K562 (cell line): Measurements from ENCODE around the gene TRAF3IP1.

DNA sequence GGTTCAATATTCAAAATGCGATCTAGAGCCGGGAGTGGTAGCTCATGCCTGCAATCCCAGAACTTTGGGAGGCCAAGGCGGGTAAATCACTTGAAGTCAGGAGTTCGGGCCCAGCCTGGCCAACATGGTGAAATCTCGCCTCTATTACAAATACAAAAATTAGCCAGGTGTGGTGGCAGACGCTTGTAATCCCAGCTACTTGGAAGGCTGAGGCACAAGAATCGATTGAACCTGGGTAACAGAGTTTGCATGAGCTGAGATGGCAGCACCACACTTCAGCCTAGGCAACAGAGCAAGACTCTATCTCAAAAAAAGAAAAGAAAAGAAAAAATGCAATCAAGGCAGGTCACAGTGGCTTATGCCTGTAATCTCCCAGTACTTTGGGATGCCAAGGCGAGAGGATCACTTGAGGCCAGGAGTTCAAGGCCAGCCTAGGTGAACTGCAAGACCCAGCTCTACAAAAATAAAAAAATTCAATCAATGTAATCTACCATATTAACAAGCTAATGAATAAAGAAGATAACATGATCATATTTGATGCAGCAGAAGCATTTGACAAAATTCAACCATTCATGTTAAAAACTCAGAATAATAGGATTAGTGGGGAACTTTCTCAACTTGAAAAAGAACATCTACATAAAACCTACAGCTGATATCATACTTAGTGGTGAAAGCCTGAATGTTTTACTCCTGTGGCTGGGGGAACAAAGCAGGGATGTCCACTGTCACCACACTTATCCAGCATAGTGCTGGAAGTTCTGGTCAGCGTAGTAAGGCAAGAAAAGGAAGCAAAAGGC is 11.8 kb upstream of the ESPNL start:
- RAMPAGE, long total RNA: no peak
- RRBS: no CpG with 5 or more reads among the region's 9 CpGs
PRO-cap:
- standard: no peak
- CoPRO, capped RNA only, 2 experiments: no peak in any of the 2 experiments
- CoPRO, capped and uncapped RNA, 2 experiments: no peak in any of the 2 experiments
- CoPRO, uncapped RNA only, 2 experiments: peak in 1 of 2 experiments; most common plus-strand start position 556 of the sequence (in 1)
CAGE:
- cytosol, long polyA plus RNA: no peak
- long polyA plus RNA: no peak
- nucleolus, long total RNA: no peak
- nucleus, long polyA plus RNA: no peak

GRCh38 chr2:238220806-238221298 is 17.4 kb upstream of the ILKAP start:
- RAMPAGE, long total RNA: no peak
- RRBS: 83% methylated on average over 1 of the region's 9 CpGs
PRO-cap:
- standard: no peak
- CoPRO, capped RNA only, 2 experiments: no peak in any of the 2 experiments
- CoPRO, capped and uncapped RNA, 2 experiments: no peak in any of the 2 experiments
- CoPRO, uncapped RNA only, 2 experiments: peak in 1 of 2 experiments; most common minus-strand start chr2:238220974 (in 1)
CAGE:
- cytosol, long polyA plus RNA: no peak
- long polyA plus RNA: no peak
- nucleolus, long total RNA: no peak
- nucleus, long polyA plus RNA: no peak

DNA sequence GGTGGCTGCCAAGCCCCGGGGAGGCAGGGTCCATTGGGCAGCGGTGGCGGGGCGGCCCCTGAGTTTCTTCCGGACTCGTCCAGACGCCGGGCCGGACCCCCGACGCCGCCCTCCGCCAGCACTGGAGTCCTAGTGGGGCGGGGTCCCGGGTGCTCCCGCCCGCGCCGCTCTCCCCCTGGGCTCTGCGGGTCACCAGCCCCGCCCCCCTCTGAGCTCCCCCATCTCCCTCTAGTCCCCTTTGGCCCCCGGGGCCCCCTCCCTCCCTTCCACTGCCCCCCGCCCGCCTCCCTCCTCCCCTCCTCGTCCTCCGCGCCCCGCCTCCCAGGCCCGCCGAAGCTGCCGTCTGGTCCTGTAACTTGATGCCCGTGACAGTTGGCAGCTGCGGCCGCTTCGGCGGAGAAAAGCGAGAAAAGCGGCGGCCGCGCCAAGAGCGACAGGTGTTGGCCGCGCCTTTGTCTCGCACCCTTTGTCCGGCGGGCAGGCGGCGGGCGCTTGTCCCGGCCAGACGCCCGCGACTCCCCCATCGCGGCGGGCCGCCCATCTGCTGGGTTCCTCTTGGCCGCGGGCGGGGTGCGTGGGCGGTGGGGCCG is 798 bp upstream of the HES6 start:
- RAMPAGE, long total RNA: no peak
- RRBS: 5% methylated on average over 18 of the region's 64 CpGs
PRO-cap:
- standard: no peak
- CoPRO, capped RNA only, 2 experiments: no peak in any of the 2 experiments
- CoPRO, capped and uncapped RNA, 2 experiments: no peak in any of the 2 experiments
- CoPRO, uncapped RNA only, 2 experiments: no peak in any of the 2 experiments
CAGE:
- cytosol, long polyA plus RNA: no peak
- long polyA plus RNA: no peak
- nucleolus, long total RNA: no peak
- nucleus, long polyA plus RNA: no peak

- RAMPAGE, long total RNA: no peak
- RRBS: no CpG with 5 or more reads among the region's 14 CpGs
PRO-cap:
- standard: no peak
- CoPRO, capped RNA only, 2 experiments: no peak in any of the 2 experiments
- CoPRO, capped and uncapped RNA, 2 experiments: no peak in any of the 2 experiments
- CoPRO, uncapped RNA only, 2 experiments: no peak in any of the 2 experiments
CAGE:
- cytosol, long polyA plus RNA: no peak
- long polyA plus RNA: no peak
- nucleolus, long total RNA: no peak
- nucleus, long polyA plus RNA: no peak
Measured at GRCh38 chr2:238249981-238250753, 10.3 kb upstream of the HES6 start.

DNA sequence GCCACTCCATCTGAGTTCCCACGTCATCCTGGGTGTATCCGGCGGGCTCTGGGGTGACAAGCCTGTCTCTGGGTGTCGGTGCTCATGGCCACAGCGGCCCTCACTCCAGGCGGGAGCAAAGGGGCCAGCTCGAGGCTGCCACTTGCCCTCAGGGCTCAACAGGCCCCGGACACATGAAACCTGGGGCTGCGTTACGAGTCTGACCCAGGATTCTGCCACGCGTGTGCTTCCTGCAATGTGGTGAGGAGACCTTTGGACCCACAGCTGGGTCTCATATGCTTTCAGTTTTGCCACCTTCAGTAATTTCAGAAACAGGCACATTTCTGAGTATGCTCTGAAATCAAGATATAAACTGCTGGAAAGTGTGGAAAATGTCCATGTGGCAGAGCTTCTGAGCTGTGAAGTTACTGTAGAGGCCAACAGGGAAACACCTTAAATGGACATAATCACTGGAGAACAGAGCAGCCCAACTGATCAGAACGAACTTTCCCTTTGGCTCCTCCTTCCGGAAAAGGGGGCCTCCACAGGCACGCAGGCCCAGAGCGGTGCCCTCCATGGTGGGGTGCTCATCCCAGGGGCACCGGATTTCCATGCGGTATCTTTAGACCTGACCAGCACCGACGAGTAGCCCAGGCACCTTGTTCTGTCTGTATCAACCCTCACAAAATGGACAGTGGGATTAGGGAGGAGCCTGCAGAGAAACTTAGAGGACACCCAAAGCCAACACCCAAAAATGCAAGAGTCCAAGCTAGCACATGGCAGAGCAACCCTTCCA is 14.1 kb downstream of the PER2 start:
- RAMPAGE, long total RNA: no peak
- RRBS: 96% methylated on average over 3 of the region's 20 CpGs
PRO-cap:
- standard: no peak
- CoPRO, capped RNA only, 2 experiments: no peak in any of the 2 experiments
- CoPRO, capped and uncapped RNA, 2 experiments: no peak in any of the 2 experiments
- CoPRO, uncapped RNA only, 2 experiments: no peak in any of the 2 experiments
CAGE:
- cytosol, long polyA plus RNA: no peak
- long polyA plus RNA: no peak
- nucleolus, long total RNA: no peak
- nucleus, long polyA plus RNA: no peak

DNA sequence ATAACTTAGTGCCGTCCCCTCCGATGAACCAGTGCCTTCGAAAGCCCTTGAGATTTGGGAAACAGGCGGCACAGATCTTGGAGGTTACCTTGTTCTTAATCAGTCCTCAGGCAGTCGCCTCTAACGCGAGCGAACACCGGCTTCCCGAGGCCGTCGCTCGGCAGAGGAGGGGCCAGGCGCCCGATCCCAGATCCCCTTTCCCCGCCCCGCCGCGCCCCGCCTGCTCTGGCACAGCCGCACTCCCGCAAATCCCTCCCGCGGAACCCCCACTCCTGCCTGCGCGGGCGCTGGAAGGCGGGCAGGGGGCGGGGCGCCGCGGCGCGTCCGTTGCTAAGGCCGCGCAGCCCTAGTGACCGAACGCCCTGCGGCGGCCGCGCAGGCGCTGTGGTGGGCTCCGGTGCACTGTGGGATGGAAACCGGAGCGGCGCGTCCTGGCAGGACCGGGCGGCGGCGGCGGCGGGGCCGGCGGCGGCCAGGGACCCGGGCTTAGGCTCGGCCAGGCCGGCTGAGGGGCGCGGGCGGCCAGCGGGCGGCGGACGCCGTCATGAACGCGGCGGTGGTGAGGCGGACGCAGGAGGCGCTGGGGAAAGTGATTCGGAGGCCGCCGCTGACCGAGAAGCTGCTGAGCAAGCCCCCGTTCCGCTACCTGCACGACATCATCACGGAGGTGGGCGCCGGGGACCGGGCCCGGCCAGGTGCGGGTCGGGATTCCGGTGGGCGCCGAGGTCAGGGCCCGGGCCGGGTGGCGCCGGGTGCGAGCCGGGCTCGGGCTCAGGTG is at the start of gene TRAF3IP1:
Gene TRAF3IP1, plus strand, starts transcription at position 400 of the 778 bp plus-strand sequence.
- RAMPAGE, long total RNA: no peak
- RRBS: no CpG with 5 or more reads among the region's 99 CpGs
PRO-cap:
- standard: bidirectional peak, plus-strand start at position 400 of the sequence, minus-strand start at position 122 of the sequence
- CoPRO, capped RNA only, 2 experiments: peak in 2 of 2 experiments; most common plus-strand start position 400 of the sequence (in 1); most common minus-strand start position 159 of the sequence (in 2)
- CoPRO, capped and uncapped RNA, 2 experiments: peak in 1 of 2 experiments; most common plus-strand start position 429 of the sequence (in 1); most common minus-strand start position 143 of the sequence (in 1)
- CoPRO, uncapped RNA only, 2 experiments: no peak in any of the 2 experiments
CAGE:
- cytosol, long polyA plus RNA: start-site peak on the plus strand centred at position 404 of the sequence, 17 bp wide, 115 and 84 reads in 2 replicates
- long polyA plus RNA: start-site peak on the plus strand centred at position 460 of the sequence, 225 bp wide, 110 and 241 reads in 2 replicates
- nucleolus, long total RNA: no peak
- nucleus, long polyA plus RNA: start-site peak on the plus strand centred at position 401 of the sequence, 10 bp wide, 63 and 84 reads in 2 replicates

GRCh38 chr2:238320913-238321387 is 632 bp downstream of the TRAF3IP1 start:
- RAMPAGE, long total RNA: no peak
- RRBS: 6% methylated on average over 10 of the region's 30 CpGs
PRO-cap:
- standard: no peak
- CoPRO, capped RNA only, 2 experiments: no peak in any of the 2 experiments
- CoPRO, capped and uncapped RNA, 2 experiments: no peak in any of the 2 experiments
- CoPRO, uncapped RNA only, 2 experiments: no peak in any of the 2 experiments
CAGE:
- cytosol, long polyA plus RNA: no peak
- long polyA plus RNA: no peak
- nucleolus, long total RNA: no peak
- nucleus, long polyA plus RNA: no peak

- RAMPAGE, long total RNA: no peak
- RRBS: no CpG with 5 or more reads among the region's 7 CpGs
PRO-cap:
- standard: no peak
- CoPRO, capped RNA only, 2 experiments: no peak in any of the 2 experiments
- CoPRO, capped and uncapped RNA, 2 experiments: no peak in any of the 2 experiments
- CoPRO, uncapped RNA only, 2 experiments: no peak in any of the 2 experiments
CAGE:
- cytosol, long polyA plus RNA: no peak
- long polyA plus RNA: no peak
- nucleolus, long total RNA: no peak
- nucleus, long polyA plus RNA: no peak
Measured at GRCh38 chr2:238349029-238349468, 28.7 kb downstream of the TRAF3IP1 start.

DNA sequence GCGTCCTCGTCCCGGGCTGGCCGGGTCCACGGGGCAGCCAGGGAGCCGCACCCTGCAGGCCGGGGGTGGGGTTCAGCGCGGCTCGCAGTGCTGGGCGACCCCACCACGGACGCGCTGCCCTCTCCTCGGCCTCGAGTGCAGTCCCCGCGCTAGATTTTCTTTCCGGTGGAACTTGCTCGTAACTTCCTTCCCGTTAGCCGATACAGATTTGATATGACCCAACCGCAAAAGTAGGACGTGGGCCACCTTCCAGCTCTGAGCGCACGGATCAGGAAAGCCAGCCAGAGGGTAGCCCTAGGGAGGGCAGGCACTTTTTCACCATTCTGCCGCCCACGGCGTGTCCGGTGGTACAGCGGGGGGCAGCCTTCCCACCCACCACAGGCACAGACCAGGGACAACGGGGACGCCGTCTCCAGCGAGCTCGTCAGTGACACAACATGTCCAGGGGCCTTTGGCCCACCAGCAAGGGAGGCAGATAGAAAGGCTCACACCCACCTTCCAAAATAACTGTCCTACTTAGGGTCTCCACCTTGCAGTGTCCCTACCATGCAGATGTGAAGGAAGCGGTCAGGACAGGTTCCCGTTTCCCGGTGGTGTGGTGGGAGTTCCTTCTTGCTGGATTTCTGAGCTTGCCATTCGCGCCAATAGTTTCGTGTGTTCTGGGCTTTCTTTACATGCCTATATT is 614 bp downstream of the ASB1 start:
- RAMPAGE, long total RNA: no peak
- RRBS: 5% methylated on average over 4 of the region's 42 CpGs
PRO-cap:
- standard: bidirectional peak, plus-strand start at position 258 of the sequence, minus-strand start at position 137 of the sequence
- CoPRO, capped RNA only, 2 experiments: no peak in any of the 2 experiments
- CoPRO, capped and uncapped RNA, 2 experiments: no peak in any of the 2 experiments
- CoPRO, uncapped RNA only, 2 experiments: no peak in any of the 2 experiments
CAGE:
- cytosol, long polyA plus RNA: no peak
- long polyA plus RNA: no peak
- nucleolus, long total RNA: no peak
- nucleus, long polyA plus RNA: no peak

- RAMPAGE, long total RNA: no peak
- RRBS: no CpG with 5 or more reads among the region's 17 CpGs
PRO-cap:
- standard: no peak
- CoPRO, capped RNA only, 2 experiments: no peak in any of the 2 experiments
- CoPRO, capped and uncapped RNA, 2 experiments: no peak in any of the 2 experiments
- CoPRO, uncapped RNA only, 2 experiments: no peak in any of the 2 experiments
CAGE:
- cytosol, long polyA plus RNA: no peak
- long polyA plus RNA: no peak
- nucleolus, long total RNA: no peak
- nucleus, long polyA plus RNA: no peak
Measured at GRCh38 chr2:238597027-238597797, 170.5 kb downstream of the ASB1 start.

DNA sequence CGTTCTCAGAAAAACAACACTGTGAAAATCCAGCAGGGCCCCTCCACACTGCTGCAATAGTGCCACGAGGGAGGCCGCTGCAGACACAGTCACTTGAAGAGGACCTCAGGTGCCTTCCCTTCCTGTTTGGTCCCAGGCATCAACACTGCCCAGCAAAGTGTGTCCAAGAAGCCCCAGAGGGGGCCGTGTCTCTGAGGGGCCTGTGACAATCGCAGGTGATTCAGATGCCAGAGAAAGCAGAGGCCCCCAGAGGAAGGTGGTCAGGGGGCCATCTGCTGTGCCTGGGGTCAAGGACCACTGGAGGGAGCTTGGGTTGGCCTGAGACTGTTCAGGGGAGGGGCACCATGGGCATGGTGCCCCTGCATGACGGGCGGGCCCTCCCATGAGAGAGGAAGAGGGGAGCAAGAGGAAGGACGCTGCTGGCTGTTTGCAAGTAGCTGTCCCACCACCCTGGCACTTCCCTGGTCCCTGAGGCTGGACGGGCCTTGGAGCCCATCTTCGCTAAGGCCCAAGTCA is 9.0 kb downstream of the TWIST2 start:
- RAMPAGE, long total RNA: no peak
- RRBS: no CpG with 5 or more reads among the region's 10 CpGs
PRO-cap:
- standard: no peak
- CoPRO, capped RNA only, 2 experiments: no peak in any of the 2 experiments
- CoPRO, capped and uncapped RNA, 2 experiments: no peak in any of the 2 experiments
- CoPRO, uncapped RNA only, 2 experiments: no peak in any of the 2 experiments
CAGE:
- cytosol, long polyA plus RNA: no peak
- long polyA plus RNA: no peak
- nucleolus, long total RNA: no peak
- nucleus, long polyA plus RNA: no peak

DNA sequence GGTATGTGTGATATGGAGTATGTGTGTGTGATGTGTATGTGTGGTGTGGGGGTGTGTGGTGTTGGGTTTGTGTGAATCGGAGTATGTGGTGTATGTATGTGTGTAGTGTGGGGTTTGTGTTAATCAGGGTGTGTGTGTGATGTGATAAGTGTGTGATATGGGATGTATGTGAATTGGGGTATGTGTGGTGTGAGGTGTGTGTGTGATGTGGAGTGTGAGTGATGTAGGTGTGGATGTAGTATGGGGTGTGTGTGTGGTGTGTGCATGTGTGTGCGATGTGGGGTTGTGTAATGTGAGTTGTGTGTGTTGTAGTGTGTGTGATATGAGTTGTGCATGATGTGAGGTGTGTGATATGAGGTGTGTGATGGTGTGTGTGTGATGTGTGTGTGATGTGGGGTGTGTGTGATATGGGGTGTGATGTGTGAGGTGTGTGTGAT is 54.4 kb downstream of the TWIST2 start:
- RAMPAGE, long total RNA: no peak
- RRBS: no CpG with 5 or more reads among the region's 2 CpGs
PRO-cap:
- standard: no peak
- CoPRO, capped RNA only, 2 experiments: no peak in any of the 2 experiments
- CoPRO, capped and uncapped RNA, 2 experiments: no peak in any of the 2 experiments
- CoPRO, uncapped RNA only, 2 experiments: no peak in any of the 2 experiments
CAGE:
- cytosol, long polyA plus RNA: no peak
- long polyA plus RNA: no peak
- nucleolus, long total RNA: no peak
- nucleus, long polyA plus RNA: no peak

DNA sequence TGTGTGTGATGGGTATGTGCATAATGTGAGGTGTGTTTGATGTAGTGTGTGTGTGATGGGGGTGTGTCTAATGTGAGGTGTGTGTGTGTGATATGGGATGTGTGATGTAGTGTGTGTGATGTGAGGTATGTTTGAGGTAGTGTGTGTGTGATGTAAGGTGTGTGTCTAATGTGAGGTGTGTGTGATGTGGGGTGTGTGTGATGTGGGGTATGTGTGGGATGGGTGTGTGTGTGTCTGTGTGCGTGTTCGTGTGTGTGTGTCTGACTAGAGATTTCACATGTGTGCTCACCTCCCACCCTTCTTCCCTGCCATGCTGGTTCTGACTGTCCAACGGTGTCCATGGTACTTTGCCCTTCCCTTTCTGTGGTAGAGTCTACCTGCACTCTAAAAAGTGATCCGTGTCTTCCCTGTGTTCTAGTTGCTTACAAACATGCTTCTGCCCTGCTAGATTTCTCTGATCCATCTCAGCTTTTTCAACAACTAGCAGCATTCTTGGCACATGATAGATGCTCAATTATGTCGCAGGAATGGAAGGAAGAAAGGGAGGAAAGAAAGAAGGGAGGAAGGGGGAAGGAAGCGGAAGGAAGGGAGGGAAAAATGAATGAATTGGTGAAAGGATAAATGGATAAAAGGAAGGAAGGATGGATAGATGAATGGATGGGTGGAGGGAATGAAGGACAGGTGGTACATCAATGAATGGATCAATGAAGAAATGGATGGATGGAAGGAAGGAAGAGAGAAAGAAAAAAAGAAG is 56.5 kb downstream of the TWIST2 start:
- RAMPAGE, long total RNA: no peak
- RRBS: no CpG with 5 or more reads among the region's 6 CpGs
PRO-cap:
- standard: no peak
- CoPRO, capped RNA only, 2 experiments: no peak in any of the 2 experiments
- CoPRO, capped and uncapped RNA, 2 experiments: no peak in any of the 2 experiments
- CoPRO, uncapped RNA only, 2 experiments: no peak in any of the 2 experiments
CAGE:
- cytosol, long polyA plus RNA: no peak
- long polyA plus RNA: no peak
- nucleolus, long total RNA: no peak
- nucleus, long polyA plus RNA: no peak

DNA sequence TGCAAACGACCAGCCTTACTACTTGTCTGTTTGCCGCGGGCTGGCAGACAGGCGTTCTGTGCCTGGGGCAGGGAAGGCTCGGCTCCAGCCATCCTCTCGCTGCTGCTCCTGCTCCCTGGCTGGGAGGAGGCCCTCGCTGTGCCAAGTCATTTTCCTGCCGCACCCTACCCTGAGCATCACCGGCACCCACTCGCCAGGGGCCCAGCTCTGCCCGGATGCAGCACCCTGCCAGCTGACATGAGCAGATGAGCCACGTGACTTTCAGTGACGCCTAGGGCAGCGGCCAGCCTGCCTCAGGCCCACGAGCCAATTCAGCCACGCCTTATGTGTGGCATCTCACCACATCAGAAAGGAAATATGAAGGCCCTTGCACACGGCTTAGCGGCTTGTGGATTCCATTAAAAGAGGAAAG is 250.4 kb downstream of the TWIST2 start:
- RAMPAGE, long total RNA: no peak
- RRBS: no CpG with 5 or more reads among the region's 18 CpGs
PRO-cap:
- standard: no peak
- CoPRO, capped RNA only, 2 experiments: no peak in any of the 2 experiments
- CoPRO, capped and uncapped RNA, 2 experiments: no peak in any of the 2 experiments
- CoPRO, uncapped RNA only, 2 experiments: no peak in any of the 2 experiments
CAGE:
- cytosol, long polyA plus RNA: no peak
- long polyA plus RNA: no peak
- nucleolus, long total RNA: no peak
- nucleus, long polyA plus RNA: no peak

GRCh38 chr2:239142237-239142879 is 258.5 kb downstream of the HDAC4 start:
- RAMPAGE, long total RNA: no peak
- RRBS: no CpG with 5 or more reads among the region's 19 CpGs
PRO-cap:
- standard: no peak
- CoPRO, capped RNA only, 2 experiments: no peak in any of the 2 experiments
- CoPRO, capped and uncapped RNA, 2 experiments: no peak in any of the 2 experiments
- CoPRO, uncapped RNA only, 2 experiments: no peak in any of the 2 experiments
CAGE:
- cytosol, long polyA plus RNA: no peak
- long polyA plus RNA: no peak
- nucleolus, long total RNA: no peak
- nucleus, long polyA plus RNA: no peak

DNA sequence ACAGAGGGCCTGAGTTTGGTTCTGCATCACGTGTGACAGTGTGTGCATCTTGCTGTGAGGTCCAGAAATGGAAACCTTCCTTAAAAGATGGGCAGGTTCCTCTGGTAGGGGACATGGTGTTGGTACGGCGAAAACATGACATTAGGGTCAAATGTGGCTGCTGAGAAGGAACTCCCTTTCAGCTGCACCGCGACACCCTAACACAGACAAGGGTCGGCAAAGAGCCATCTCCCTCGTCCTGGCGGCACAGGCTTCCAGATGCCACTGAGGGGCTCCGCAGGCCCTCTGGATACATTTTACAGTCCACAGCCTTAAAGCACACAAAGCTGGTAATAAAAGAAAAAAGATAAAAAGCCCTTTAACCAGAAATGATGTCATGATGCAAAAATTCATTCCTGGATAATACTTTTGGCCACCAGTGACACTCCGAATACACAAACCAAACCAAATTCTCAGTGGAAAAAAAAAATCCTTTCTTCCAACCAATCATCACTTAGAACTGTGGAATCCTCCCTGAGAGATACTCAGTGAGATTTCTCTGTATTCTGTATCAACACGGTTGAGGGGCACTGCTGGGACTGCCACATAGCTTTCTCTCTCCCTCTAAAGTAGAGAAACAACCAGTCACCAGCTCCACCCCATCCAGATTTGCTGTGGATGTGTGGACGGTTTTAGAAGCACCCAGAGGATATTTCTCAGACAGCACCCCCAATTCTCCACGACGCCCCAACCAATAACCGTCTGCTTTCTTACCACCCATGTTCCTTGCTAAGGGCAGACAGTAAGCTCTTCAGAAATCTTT is 174.8 kb downstream of the HDAC4 start:
- RAMPAGE, long total RNA: no peak
- RRBS: no CpG with 5 or more reads among the region's 15 CpGs
PRO-cap:
- standard: no peak
- CoPRO, capped RNA only, 2 experiments: no peak in any of the 2 experiments
- CoPRO, capped and uncapped RNA, 2 experiments: no peak in any of the 2 experiments
- CoPRO, uncapped RNA only, 2 experiments: no peak in any of the 2 experiments
CAGE:
- cytosol, long polyA plus RNA: no peak
- long polyA plus RNA: no peak
- nucleolus, long total RNA: no peak
- nucleus, long polyA plus RNA: no peak

DNA sequence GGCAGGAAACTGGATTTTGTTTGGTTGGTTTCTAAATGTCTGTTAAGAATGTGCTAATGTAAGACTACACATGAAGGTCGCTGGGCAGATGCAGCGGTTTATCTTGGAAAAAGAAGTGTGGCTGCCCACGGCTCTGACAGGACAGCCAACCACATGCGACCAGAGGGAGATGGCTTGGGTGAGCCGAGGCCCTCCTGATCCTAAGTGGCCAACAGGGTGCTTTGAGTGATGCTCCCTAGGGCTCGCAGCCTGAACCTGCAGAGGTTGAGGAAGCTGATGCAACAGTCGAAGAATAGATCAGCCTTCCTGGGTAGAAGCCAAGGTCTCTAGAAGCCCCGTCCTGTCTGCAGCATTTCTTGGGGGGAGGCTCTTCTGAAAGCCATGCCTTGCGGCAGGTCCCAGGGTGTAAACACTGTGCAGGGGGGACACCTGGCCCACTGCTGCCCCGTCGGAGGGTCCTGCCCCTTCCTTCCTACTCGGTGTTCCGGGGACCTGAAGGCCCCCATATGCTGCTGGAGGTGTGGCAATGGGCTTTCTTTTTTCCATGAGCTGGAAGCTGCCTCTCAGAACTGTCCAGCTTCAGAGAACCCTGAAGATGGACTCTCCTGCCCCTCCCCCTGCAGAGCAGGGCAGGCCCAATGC is 136.3 kb downstream of the HDAC4 start:
- RAMPAGE, long total RNA: no peak
- RRBS: no CpG with 5 or more reads among the region's 13 CpGs
PRO-cap:
- standard: no peak
- CoPRO, capped RNA only, 2 experiments: no peak in any of the 2 experiments
- CoPRO, capped and uncapped RNA, 2 experiments: no peak in any of the 2 experiments
- CoPRO, uncapped RNA only, 2 experiments: no peak in any of the 2 experiments
CAGE:
- cytosol, long polyA plus RNA: no peak
- long polyA plus RNA: no peak
- nucleolus, long total RNA: no peak
- nucleus, long polyA plus RNA: no peak

- RAMPAGE, long total RNA: no peak
- RRBS: no CpG with 5 or more reads among the region's 16 CpGs
PRO-cap:
- standard: no peak
- CoPRO, capped RNA only, 2 experiments: no peak in any of the 2 experiments
- CoPRO, capped and uncapped RNA, 2 experiments: no peak in any of the 2 experiments
- CoPRO, uncapped RNA only, 2 experiments: no peak in any of the 2 experiments
CAGE:
- cytosol, long polyA plus RNA: no peak
- long polyA plus RNA: no peak
- nucleolus, long total RNA: no peak
- nucleus, long polyA plus RNA: no peak
Measured at GRCh38 chr2:239330653-239331224, 70.1 kb downstream of the HDAC4 start.